ENCODE results near the genes SNRPB and AVP.

DNA sequence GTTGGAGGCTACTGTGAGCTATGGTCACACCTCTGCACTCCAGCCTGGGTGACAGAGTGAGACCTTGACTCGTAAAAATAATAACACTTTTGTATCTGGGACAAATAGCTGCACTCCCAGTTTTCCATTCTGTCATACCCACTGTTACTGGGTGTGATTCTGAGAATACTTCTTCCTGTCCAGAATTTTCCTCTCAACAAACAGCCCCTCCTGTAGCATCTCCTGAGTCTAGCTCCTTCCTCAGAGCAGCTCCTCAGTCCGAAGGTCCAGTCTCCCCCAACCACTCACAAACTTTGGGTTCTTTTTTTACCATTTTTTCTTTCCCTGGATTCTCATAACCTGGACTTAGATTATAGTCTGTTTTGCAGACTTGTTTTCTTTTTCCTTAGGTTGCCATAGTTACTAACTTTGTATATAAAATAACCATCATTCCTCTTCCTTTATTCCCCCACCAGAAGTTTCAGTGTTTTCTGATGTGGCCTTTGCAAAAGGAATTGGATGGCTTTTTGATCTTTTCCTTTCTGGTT, 12.8 kb downstream of the STK35 start:
- PRO-cap: no peak

- PRO-cap: no peak
Measured at GRCh38 chr20:2142492-2143175, 41.0 kb downstream of the STK35 start.

DNA sequence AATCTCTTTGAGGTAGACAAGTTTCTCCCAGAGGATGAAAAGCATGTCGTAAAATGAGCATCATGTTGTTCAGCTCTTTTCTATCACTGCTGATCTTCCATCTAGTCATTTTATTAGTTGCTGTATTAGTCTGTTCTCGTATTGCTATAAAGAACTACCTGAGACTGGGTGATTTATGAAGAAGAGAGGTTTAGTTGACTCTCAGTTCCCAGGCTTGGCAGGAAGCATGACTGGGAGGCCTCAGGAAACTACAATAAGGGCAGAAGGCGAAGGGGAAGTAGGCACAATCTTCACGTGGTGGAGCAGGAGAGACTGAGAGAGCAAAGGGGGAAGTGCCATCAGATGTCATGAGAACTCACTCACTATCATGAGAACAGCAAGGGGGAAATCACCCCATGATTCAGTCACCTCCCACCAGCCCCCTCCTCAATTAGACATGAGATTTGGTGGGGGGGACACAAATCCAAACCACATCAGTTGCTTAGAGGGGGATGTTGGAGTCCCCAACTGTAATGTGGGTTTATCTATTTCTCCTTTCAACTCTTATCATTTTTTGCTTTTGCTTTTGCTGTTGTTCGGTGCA, 77.6 kb upstream of the TGM3 start:
- PRO-cap: bidirectional peak, plus-strand start at position 284 of the sequence, minus-strand start at position 228 of the sequence

DNA sequence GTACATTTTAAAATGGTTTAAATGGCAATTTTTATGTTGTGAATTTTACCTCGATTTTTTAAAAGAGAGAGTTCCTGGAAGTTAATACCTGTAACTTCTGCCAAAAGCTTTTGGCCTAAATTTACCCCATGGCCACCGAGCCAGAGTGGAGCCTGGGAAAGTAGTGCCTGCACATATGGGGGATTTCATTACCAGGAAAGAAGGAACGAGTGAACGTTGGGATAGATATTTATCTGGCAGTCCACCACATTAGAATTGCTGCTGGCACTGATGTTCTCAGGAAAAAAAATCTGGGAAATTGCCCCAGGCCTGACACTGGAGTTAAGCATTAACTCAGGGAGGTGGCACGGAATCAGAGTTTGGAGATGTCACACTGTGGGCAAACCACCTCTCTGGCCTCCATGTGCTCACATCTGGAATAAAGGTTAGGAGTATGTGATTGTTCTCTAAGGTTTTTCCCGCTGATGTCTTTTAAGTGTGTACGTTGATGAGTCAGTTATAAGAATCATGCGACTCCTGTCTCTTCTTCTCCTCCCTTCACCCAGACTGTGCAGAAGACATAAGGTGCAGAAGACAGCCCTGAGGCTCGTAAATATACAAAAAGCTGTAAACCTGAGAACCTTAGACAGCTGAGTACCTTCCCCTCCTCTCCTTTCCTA, 7.8 kb downstream of the TGM3 start:
- PRO-cap: no peak

DNA sequence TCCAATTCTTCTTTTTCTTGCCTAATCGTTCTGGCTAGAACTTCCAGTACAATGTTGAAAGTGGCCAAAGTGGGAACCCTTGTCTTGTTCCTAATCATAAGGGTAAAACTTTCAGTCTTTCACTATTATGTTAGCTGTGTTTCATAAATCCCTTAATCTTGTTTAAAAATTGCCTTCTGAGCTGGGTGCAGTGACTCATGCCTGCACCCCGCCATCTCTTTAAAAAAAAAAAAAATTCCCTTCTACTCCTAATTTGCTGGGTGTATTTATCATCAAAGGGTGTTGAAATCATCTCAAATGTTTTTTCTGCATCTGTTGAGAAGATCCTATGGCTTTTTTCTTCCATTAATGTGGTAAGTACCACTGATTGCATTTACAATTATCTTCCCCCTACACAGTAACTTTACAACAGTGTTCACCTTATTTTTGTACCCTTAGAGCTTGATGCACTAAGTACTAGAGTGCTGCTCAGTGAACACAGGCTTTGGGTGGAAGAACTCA, 9.8 kb downstream of the SNRPB start:
- PRO-cap: no peak

- PRO-cap: bidirectional peak, plus-strand start at chr20:2470310, minus-strand start at chr20:2470232; bidirectional peak, plus-strand start at chr20:2470969, minus-strand start at chr20:2470778
Measured at GRCh38 chr20:2469786-2471167, at the start of gene SNRPB. Gene SNRPB (minus strand): TSS chr20:2470789.

DNA sequence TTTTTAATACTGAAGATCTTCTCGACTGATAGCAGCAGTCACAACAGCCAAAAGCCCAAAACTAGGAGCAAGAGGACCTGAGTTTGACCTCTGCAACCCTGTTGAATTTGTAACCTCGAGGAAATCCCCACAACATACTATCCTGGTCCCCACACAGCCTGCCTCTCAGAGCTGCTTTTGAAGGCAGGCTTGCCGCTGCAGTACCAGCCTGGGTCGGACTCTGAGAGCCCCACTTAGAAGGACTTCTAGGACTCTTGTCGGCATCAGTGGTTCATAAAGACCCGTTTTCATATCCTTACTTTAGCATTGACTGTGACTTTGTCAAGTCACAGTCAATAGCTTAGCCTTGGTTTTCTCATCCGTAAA, 49.3 kb downstream of the EBF4 start:
- PRO-cap: no peak

GRCh38 chr20:2804888-2805266, 4.5 kb upstream of the CPXM1 start:
- PRO-cap: no peak

- PRO-cap: no peak
Measured at GRCh38 chr20:3021841-3022291, 21.6 kb upstream of the GNRH2 start.

DNA sequence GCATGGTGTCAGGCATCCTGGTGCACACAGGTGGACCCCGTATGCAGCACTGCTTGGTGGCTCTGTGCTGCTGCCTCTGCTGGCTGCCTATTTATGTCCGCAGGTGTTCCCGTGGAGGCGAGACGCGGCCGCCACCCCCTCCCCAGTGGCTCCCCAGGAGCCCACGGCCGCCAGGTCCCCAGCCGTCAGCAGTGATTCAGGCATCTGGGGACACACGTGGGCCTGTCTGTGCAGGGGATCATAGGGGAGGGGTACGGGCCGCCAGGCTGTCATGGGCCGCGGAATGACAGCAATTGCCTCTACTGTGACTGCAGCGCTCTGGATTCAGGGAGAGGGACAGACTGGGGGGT, at the start of gene AVP:
Gene AVP, minus strand, starts transcription at position 66 of the 350 bp plus-strand sequence.
- PRO-cap: no peak

GRCh38 chr20:3121104-3121680, 36.7 kb upstream of the AVP start:
- PRO-cap: no peak

DNA sequence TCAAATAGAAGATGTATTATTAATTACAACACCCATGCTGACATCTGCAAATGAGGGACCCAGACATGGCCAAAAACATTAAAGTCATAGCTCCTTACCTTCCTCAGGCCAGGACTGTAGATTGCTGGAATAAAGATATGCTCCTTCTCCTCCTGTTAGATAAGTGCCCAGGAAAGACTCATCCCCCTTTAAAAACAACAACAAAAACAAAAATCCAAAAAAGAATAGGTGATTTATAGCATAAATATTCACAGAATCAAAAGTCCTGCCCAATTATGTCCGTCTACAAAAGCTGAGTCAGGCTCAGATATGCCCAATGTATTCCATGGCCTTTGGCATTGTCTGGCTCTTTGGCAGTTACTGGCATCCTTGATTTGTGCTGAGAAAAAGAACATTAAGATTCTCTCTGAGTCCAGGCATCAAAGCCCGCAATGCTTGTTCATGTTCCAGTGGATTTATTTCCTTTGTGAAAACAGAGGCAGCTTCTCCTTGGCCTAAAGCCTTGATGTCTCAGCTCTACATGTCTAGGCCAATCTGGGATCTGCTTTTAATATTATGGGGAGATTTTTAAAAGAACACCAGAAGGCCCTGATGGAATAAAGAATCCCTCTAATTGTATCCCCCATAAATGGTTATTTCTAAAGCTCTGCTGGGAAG, 76.1 kb upstream of the SLC4A11 start:
- PRO-cap: no peak

- PRO-cap: no peak
Measured at GRCh38 chr20:3727719-3728144, 4.8 kb upstream of the HSPA12B start.

DNA sequence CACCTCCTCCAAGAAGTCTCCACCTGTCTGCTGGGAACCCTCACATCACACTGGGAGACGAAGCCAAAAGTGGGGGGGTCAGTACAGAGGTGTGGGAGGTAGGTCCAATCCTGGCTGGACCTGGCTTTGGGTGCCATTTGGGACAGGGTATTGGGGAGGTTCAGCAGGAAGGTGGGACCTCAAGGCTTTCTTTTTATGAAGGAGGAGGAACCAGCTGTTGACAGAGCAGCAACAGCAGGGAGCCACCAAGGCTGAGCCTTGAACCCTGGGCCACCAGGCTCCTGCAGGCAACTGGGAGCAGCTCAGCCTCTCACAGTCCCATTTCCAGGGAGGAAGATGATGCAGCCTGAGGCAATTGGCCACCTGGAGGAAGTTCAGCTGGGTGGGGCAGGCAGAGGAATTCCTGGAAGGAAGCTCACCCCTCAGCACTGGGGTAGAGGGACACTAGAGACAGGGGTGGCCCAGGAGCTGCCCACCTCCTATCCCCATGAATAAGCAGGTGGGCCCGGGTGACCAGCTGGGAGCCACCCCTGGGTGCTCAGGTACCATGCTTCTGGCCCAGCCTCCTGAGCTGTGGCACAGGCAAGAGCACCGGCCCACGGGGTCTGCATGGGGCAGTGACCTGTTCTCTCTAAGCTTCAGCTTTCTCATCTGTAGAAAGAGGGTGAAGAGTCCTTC, 3.7 kb upstream of the HSPA12B start:
- PRO-cap: no peak

- PRO-cap: no peak
Measured at GRCh38 chr20:3758533-3759031, 9.0 kb downstream of the ADISSP start.

DNA sequence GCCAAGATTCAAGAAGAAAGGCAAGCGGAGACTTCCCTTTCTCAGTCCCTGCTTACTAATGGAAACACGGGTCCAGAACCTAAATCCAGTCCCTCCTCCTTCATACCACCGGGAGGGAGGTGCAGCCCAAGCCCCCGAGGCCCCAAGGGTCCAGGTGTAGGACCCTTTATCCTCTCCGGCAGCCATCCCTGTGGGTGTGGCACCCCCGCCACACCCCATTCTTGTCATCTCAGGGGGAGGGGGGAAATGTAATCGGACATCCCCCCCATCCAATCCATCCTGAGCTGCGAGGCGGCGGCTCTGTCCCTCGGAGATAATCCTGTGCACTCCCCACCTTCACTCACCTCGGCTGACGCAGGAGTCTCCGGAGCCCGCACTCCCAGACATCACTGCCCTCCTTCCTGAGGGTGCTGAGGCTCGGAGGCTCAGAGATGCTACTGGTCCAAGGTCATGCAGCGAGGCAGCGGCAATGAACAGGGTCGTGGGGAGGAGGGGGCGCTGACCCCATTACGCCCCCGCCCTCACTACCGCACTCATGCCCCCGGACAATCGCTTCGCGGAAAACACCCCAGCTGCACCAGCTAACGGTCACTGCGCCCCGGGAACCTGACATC, 581 bp downstream of the ADISSP start:
- PRO-cap: no peak

DNA sequence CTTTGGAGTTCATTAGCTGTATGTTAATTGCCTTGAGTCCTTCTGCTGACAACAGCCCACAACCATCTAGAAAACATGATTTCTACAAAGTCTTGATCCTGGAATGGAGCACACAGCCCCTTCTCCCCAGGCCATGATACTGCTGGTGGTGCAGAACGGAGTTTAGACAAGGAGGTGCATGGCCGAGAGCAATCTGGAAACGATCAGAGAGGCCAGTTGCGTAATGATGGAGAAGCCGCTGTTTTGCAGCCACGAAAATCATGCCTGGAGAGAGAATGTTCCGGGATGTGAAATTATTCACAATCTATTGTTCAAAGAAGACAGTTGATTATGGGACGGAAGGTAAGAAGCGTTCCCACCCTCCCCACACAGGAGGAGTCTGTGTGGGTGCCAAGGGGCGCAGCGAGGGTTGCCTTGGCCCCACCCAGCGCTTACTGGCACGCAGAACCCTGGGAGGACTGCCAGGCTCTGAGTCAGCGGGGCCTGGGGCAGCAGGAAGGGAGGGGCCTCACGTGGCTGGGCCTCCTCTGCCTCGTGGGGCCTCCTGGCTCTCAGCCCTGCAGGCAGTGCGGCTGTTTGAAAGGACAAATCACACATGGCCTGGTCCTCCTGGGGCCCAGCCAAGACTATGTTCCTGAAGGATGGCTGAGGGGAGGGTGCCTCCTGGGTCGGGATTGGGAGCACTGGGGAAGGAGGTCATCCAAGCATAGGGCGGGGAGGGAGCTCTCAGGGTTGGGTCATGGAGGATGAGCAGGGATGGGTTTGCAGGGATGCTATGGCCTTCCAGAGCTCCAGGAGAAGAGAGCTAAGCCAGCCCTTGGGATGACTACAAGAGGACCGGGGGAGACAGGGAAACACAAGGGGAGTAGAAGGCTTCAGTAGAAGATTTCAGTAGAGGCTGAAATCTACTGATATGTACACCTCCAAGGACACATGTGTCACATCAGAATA, 8.7 kb upstream of the AP5S1 start:
- PRO-cap: no peak

DNA sequence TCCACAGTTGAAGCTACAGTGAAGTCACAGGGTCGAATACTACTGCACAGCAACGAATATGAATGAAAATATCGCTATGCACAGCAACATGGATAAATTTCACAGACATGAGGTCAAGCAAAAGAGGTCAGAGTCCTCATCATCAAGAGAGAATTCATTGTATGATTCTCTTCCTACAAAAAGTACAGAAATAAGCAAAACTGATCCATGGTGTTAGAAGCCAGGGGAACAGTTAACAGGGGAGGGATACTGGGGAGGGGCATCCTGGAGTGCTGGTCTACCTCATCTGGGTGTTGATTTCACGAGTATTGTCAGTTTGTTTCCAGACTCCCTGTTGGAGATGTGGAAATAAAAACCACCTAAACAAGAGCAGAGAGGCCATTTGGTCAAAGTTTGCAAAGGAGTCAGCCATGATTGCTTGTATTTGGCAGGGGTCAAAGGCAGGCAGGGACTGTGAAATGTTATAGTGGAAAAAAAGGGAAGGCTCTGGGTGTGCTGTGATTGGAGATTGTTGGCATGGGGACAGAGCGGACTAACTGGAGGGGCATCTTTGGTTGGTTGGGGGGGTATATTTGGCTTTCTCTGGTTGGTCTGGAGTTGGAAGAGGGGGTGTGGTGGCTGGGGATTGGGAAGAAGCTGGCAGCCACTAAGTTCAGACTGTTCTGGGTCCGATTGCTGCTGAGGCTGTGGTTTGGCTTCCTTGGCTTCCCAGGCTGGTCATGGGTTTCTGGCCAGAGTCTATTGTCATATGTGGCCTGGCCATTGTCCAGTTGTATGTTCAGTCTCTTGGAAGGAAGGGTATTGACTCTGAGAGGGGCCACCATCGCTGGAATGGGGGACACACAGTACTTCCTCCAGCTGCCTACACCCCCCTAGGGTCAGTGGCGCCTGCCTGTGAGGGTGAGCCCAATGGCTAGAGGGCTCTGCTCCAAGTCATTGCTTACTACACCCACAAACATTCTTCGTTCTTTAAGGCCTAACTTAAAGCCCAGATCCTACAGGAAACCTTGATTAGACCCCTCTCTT, 14.8 kb upstream of the PANK2 start:
- PRO-cap: no peak

DNA sequence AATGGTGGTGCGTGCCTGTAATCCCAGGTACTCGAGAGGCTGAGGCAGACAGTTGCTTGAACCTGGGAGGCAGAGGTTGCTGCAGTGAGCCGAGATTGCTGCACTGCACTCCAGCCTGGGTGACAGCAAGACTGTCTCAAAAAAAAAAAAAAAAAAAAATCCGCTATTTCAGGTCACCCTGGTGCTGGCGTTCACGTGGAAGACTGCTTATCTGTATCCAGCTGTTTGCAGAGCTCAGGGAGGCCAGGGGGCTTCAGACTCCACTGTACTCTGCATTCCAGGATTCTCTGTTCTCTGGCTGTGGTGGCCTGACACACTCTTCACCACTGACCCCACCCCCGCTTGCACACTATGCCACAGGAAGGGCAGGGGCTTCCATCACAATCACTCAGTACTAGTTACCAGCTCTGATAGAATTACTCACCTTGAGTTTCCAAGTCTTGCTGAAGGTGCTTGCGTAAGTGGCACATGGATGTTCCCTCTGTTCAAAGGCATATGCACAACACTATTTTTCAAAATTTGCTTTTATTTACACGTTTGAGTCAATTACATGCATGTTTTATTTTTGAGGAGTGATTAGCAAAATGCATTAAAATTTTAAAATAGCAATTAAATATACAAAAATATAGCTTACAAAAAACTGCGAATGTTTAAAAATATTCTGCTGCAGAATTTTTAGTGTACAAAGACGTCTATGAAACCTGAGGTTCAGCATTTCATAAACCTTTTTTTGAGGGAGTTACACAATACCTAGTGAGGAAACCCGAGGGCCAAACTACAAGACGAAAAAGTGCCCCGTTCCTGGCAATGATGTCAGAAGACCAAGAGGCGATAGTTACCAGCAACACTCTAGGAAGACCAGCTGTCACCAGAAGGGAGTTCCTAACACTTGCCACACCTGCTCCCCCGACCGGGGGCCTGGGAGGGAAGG, 37.9 kb downstream of the PANK2 start:
- PRO-cap: no peak

- PRO-cap: no peak
Measured at GRCh38 chr20:4153236-4153651, 4.6 kb downstream of the SMOX start.